LHCN-M2 (cell line): ENCODE measurements around the genes TEX37 and ZNF892.

GRCh38 chr2:87531983-87532666, 215.8 kb upstream of the PLGLB2 start:
- RAMPAGE, long total RNA: no peak

- RAMPAGE, long total RNA: no peak
Measured at GRCh38 chr2:88045856-88046261, 9.7 kb downstream of the KRCC1 start.

DNA sequence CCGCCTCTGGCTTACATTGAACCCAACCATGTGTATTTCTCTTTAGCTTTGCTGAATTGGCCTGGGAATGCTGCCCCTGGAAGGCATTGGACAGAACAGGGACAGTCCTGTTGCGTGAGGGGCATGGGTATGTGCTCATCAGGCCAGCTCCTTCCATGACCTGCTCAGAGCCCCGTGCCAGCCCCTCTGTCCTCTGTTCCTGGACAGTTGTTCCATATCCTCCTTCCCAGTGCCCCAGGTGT, 956 bp downstream of the THNSL2 start:
- RAMPAGE, long total RNA: no peak

DNA sequence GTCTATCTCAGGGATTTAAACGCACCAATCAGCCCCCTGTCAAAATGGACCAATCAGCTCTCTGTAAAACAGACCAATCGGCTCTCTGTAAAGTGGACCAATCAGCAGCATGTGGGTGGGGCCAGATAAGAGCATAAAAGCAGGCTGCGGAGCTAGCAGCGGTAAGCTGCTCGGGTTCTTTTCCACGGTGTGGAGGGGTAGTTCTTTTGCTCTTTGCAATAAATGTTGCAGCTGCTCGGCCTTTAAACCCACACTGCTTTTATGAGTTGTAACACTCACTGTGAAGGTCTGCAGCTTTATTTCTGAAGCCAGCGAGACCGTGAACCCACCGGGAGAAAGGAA, 20.7 kb upstream of the TEX37 start:
- RAMPAGE, long total RNA: no peak

- RAMPAGE, long total RNA: no peak
Measured at GRCh38 chr2:88524455-88524819, at the start of gene TEX37. Gene TEX37, plus strand, starts transcription at chr2:88524649.

DNA sequence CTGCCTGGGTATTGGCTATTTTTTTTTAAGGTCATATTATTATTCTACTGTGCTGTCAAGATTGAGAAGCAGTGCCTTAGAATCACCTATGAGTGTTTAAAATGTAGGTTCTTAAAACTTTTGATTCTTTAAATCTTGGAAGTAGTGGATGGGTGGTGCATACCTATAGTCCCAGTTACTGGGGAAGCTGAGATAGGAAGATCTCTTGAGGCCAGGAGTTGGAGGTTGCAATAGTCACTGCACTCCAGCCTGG, 23.3 kb downstream of the TEX37 start:
- RAMPAGE, long total RNA: no peak

DNA sequence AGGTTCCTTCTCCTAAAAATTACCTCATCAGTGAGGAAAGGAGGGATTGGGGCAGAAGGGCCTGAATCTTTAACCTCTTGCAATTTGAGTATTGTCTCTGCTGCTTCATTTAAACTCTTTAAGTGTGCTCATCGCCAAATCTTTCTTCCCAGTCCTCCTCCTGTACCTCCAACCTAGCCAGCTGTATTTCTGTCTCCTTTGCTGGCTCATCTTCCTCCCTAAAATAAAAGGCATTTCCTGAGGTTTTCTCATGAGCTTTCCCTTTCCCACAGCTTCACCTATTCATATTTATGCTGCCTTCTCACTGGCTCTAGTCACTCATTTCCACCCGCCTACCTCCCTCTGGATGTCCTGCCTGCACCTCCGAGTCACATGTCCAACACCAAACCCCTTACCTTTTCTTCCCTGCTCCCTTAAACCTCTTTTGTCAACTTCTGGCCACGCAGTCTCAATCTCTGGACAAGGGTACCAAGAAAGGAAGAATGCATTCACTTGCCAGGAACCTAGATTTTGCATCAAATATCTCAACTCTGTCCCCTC, 2.8 kb downstream of the EIF2AK3 start:
- RAMPAGE, long total RNA: no peak

- RAMPAGE, long total RNA: no peak
Measured at GRCh38 chr2:88737309-88737683, 45.8 kb downstream of the RPIA start.

- RAMPAGE, long total RNA: no peak
Measured at GRCh38 chr2:88751959-88752353, 60.5 kb downstream of the RPIA start.

- RAMPAGE, long total RNA: no peak
Measured at GRCh38 chr2:88865780-88866488, 174.5 kb downstream of the RPIA start.

- RAMPAGE, long total RNA: no peak
Measured at GRCh38 chr2:89027611-89027947, 336.1 kb downstream of the RPIA start.

DNA sequence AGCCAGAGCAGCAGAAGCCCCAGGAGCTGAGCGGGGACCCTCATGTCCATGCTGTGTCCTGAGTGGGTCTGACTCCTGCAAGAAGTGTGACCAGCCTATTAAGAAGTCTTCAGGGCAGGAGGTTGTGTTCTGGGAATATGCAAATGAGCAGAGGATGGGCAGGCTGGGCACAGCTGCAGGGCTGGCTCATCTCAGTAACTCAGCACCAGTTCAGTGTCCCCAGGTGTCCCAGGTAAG, 354.9 kb downstream of the RPIA start:
- RAMPAGE, long total RNA: no peak

DNA sequence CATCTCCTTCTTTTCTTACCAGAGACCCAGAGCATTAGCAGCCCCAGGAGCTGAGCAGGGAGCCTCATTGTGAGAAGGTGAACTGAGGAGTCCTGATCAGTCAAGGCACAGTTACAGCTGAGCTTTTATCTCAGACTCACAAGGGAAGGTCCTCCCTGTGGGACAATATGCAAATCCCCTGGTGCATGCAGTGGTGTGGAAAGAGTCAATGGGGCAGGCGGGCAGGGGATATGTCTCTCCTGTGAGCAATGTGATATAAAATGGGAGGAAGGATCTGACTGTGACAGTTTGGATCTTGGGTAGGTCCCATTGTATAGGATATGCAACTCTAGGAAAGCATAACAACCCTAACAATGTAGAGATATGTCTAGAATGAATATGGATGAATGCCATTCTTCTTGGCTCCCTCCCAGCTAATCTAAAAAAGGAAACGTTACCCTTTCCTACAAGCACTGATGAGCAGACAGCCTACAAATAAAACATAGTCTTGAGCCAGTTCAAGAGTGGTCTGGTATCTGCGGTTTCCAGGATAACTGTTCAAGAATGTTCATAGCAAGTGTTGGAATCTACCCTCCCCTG, 531.0 kb downstream of the RPIA start:
- RAMPAGE, long total RNA: no peak

GRCh38 chr2:90021308-90021753, 1329.9 kb downstream of the RPIA start:
- RAMPAGE, long total RNA: no peak

DNA sequence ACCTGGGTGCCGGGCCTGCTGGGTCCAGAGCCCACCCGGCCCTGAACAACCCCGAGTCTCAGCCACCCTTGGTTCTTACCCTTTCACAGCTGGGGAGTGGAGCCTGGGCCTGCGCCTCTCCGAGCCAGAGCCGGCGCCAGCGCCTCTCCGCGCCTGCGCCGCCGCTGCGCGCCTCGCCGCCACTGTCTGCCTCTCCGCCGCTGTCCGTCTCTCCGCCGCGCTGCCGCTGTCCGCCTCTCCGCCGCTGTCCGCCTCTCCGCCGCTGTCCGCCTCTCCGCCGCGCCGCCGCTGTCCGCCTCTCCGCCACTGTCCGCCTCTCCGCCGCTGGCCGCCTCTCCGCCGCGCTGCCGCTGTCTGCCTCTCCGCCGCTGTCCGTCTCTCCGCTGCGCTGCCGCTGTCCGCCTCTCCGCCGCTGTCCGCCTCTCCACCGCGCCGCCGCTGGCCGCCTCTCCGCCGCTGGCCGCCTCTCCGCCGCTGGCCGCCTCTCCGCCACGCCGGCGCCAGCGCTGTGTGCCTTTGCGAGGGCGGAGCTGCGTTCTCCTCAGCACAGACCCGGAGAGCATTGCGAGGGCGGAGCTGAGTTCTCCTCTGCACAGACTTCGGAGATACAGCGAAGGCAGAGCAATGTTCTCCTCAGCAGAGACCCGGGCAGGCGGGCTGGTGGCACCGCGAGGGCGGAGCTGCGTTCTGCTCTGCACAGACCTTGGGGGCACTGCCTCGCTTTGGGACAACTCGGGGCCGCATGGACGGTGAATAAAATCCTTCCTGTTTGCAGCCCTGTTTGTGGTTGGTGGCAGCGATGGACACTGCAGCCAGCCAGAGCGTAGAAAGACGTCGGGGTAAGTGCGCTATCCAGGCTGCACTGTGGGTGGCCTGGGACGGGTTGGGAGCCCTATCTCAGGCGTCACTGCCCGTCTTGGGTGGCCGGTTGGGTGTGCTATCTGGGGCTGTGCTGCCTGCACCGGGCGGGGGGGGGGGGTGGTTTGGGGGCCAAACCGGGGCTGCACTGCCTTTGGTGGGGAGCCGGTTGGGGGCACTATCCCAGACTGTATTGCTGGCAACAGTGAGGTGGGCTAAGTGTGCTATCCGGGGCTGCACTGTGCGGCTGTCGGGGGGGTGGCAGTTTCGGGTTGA, 1553.8 kb downstream of the RPIA start:
- RAMPAGE, long total RNA: no peak

DNA sequence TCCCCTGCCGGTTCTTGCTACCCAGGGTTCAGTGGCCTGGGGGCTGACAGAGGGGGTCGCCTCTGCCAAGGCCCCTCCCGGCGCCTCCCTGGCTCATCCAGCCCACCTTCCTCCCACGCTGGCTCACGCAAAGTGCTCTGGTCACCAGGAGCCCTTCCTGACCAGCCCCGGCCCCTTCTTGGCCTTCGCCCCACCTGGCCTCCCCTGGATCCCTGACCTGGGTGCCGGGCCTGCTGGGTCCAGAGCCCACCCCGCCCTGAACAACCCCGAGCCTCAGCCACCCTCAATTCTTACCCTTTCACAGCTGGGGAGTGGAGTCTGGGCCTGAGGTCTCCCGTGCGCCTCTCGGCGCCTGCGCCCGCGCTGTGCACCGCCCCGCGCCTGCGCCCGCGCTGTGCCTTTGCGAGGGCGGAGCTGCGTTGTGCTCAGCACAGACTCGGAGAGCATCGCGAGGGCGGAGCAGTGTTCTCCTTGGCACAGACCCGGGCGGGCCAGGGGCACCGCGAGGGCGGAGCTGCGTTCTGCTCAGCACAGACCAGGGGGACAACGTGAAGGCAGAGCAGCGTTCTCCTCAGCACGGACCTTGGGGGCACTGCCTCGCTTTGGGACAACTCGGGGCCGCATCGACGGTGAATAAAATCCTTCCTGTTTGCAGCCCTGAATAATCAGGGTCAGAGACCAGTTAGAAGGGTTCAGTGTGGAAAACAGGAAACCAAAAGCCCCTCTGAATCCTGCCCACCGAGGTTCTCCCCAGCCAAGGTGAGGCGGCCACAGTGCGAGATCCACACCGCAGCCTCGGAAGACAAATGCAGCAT, 2927.3 kb upstream of the AQP7B start:
- RAMPAGE, long total RNA: start-site peak on the minus strand centred at position 346 of the sequence, 53 bp wide, 237 reads

GRCh38 chr2:94203087-94203580, 384.0 kb upstream of the AQP7B start:
- RAMPAGE, long total RNA: no peak

DNA sequence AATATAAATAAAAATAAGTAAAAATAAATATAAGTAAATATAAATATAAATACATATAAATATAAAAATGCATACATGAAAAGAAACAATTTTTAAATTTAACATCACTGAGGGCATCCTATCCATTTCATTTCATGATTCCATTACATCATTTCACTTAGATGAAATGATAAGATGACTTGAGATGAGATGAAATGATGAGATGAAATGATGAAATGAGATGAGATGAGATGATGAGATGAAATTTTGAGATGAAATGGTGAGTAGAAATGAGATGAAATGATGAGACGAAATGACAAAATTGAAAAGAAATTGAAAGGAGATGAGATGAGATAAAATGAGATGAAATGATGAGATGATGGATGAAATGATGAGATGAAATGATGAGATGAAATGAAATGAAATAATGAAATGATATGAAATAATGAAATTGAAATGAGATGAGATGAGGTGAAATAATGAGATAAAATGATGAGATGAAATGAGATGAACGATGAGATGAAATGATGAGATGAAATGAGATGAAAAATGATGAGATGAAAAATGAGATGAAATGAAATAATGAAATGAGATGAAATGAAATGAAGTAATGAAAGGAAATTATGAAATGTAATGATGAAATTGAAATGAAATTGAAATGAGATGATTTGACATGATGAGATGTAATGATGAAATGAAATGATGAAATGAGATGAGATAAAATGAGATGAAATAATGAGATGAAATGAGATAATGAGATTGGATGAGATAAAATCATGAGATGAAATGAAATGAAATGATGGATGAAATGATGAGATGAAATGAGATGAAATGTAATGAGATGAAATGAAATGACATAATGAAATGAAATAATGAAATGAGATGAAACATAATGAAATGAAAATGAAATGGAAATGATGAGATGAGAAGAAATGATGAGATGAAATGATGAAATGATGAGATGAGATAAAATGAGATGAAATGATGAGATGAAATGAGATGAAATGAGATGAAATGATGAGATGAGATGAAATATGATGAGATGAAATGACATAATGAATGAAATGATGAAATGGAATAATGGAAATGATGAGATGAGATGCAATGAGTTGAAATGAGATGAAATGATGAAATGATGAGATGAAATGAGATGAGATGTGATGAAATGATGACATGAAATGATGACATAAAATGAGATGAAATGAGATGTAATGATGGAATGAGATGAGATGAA, 367.8 kb upstream of the AQP7B start:
- RAMPAGE, long total RNA: no peak

DNA sequence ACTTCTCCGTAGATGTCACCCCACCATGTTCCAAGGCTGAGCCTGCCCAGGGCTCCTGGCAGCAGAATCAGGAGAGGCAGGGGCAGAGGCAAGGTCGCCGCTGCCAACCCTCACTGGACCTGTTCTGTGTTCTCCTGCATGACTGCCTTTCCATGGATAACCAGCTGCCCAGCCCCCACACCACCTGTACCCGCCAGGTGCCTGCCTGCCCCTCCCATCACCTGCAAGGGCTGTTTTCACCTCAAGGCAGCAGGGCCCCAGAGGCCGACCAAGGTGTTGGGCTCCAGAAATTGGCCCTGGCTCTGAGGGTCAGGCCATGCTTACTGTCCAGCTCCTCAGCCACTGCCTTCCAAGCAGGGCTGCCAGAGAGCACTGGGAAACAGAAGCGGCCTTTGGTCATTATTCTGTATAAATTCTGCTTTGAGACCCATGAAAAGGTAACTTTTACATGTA, 22.7 kb downstream of the MAL start:
- RAMPAGE, long total RNA: no peak

- RAMPAGE, long total RNA: no peak
Measured at GRCh38 chr2:95206904-95208301, at the start of gene ZNF892. Gene ZNF892, plus strand, starts transcription at chr2:95207521.